GM06990 (cell line): ENCODE measurements around a stretch of chr1.

- RRBS, result no CpG with 5 or more reads among the region's 6 CpGs
These were observed 14.9 kb downstream of the RUSC1 start for GRCh38 chr1:155335562-155336078.

DNA sequence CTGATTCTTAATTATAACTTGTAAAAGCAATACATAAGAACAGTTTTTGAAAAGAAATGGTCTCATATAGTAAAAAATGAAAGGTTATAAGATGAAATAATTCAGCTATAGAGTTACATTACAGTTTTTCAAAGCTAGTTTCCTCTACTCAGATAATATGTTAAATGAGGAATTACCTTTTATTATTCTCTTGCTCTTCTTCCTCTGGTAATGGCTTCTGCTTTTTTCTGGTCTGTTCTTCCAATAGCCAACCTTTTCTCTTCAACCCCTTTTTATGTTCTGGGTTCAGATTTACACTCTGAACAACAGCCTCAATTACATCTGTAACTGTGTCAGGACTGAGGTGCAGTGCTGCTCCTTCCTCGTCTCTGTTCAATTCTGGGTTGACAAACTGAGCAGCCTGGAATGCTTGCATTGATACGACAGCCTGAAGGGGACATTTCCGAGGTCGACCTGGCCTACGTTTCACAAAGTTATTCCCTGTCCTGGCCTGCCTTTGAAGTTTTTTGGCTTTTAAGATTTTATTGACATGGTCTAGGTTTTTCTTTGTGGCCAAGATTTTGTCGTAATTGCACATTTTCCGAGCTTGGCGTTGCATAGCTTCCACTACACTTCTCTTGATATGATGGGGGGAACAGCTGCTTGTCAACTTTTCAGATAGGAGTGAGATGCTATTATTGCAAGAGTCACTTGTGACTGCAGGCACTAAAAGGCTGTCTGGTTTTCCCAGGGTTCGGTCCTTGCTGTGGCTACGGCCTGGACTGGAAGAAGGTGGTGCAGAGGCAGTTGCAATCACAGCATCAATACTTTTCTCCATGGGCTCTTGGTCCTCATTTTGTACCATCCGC is 117.7 kb downstream of the RUSC1 start:
- RRBS, result no CpG with 5 or more reads among the region's 11 CpGs

DNA sequence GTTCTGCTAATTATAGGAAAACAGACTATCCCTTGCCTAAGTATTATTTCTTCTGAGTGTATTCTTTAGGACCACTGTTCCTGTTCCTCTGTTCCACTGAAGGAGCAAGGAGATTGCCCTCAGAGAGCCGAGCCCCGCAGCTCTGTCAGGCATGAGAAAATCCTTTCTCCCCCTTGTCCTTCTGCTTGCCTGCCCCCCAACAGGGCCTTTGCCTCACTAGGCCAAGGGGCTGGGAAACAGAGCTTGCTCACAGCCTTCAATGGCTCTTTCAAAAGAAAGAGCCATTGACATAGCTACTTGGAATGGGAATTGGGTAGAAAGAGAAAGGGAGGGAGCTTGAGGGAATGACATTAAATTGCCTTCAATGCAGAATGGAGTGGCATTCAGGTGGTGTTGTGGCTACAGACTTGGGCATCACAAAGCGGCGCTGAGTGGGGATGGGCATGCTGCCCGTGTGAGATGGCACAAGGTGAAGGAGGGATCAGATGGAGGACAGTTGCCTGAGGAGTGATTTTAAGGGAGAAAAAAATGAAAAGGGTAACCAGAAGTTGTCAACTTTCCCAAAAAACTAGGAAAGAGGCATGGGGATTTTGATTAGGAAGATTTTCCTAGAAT is 13.2 kb downstream of the SYT11 start:
- RRBS, result no CpG with 5 or more reads among the region's 5 CpGs

DNA sequence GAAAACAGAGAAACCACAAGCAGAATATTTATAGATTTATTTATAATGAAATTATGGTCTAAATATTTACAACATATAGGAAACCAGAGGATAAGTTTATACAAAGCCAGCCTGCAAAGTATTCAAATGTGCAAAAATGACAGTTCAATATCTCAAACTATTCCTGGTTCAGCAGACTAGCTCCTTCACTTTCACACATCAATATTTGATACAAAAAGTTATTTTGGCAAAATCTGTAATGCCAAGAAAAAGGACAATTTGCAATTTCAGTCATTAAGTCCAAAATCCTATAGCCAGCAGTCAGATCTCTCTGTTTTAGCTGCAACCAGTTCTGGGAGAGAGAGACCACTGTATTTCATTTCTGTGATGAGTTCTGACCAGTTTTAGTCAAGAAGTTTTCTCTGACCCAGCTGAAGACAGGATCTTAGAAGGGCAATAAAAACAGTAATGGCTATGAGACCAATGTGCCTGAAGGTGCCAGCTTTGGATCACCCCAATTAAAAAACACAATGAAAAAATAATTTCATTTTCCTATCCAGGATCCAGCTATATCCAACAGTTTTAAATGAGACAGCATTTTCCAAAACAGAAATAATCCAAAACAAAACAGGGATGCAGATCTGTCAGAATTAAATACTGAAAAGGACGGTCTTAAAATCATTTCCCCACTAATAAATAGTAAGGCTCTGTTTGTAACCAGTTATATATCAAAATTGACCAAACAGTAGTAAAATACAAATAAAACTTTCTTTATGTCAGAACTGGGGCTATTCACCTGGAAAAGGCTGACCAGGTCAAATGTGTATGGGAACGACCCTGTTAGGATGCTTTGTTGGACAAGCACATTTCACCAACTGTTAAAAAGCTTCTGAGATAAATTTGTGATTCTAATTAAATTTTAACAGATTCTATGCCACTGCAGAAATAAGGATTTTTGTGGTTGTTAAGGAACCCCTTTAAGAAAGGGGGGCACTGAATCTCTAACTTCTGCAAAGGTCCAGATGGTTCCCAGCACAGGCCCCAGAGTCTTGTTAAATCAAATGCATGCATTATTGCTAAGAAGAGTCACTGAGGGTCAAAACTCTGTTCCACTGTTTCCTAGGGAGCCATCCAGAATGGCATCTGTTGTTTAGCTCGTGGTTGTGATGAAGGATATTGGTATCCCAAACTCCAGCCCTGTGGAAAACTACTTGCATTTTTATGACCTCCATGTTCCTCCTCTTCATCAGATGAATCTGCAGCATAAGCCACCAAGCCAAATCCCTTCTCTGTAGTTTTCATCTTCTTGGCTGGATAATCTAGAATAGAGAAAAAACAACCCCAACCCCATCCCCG is 2.3 kb upstream of the RIT1 start:
- RRBS, result no CpG with 5 or more reads among the region's 4 CpGs

- RRBS, result no CpG with 5 or more reads among the region's 24 CpGs
These were observed 455 bp downstream of the KHDC4 start for GRCh38 chr1:155933592-155934323.

DNA sequence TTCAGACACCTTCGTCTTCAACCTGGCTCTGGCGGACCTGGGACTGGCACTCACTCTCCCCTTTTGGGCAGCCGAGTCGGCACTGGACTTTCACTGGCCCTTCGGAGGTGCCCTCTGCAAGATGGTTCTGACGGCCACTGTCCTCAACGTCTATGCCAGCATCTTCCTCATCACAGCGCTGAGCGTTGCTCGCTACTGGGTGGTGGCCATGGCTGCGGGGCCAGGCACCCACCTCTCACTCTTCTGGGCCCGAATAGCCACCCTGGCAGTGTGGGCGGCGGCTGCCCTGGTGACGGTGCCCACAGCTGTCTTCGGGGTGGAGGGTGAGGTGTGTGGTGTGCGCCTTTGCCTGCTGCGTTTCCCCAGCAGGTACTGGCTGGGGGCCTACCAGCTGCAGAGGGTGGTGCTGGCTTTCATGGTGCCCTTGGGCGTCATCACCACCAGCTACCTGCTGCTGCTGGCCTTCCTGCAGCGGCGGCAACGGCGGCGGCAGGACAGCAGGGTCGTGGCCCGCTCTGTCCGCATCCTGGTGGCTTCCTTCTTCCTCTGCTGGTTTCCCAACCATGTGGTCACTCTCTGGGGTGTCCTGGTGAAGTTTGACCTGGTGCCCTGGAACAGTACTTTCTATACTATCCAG is 614 bp downstream of the RXFP4 start:
- RRBS, result no CpG with 5 or more reads among the region's 27 CpGs

DNA sequence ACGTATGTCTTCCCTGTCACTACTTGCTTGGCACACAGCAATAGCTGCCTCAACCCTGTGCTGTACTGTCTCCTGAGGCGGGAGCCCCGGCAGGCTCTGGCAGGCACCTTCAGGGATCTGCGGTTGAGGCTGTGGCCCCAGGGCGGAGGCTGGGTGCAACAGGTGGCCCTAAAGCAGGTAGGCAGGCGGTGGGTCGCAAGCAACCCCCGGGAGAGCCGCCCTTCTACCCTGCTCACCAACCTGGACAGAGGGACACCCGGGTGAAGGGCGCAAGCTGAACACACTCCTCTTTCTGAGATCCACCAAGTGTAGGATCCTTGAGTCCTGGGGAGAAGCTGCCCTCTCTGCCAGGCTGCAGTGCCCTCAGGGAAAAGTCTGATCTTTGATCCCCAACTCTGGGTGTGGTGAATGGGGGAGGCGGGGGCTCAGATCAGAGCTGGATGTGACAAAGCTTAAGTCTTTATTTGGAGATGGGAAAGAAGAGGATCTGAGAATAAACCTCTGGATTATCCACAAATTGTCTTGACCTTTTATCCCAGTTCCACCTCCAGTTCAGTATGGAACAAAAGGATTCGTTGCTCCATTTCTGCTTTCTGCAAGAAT is 1.2 kb downstream of the RXFP4 start:
- RRBS, result 92% methylated on average over 3 of the region's 13 CpGs

DNA sequence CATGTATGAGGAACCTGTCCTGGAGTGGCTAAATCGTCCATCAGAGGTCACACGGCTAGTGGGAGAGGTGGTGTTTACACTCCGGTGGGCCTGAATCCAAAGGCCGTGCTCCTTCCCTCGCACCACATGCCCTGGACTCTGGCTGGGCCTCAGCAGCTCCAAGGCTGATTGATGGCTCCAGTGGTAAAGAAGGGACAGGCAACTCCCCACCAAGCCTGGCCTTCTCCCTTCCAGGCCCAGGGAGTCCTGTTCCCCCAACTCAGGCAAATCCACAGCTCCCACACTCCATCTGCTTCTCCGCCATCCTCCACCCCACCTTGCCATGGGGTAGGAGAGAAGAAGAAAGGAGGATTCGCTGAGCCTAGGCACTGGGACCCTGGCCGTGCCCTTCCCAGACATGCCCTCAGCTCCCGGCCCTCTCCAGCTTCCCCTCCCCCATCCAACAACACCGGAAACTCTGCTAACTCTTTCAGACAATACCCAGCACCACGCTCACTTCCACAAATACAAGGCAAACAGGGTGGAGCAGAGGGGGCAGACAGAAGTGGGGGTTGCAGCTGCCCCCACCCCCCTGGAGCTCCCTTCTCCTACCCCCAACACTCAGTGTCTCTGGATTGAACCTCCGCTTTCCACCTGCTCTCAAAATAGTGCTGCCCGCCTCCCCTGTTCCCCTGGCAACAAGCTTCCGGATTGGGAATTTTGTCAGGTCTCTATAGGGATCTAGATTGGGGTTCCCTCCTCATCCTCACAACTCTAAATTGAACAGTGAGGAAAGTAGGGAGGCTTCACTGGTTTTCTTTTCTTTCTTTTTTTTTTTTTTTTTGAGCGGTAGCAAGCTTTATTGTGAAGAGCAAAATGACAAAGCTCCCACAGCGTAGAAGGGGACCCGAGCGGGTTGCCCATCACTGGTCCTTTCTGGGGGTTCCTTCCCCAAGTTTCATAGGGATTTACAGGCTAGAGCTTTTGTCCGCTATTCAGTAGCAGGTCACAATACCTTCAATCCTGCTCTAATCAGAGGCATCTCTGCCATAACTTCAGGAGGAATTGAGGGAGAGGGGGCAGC is 10.6 kb downstream of the ARHGEF2 start:
- RRBS, result 80% methylated on average over 1 of the region's 19 CpGs

- RRBS, result 5% methylated on average over 4 of the region's 47 CpGs
These were observed 997 bp downstream of the MEX3A start for GRCh38 chr1:156081149-156081786.

DNA sequence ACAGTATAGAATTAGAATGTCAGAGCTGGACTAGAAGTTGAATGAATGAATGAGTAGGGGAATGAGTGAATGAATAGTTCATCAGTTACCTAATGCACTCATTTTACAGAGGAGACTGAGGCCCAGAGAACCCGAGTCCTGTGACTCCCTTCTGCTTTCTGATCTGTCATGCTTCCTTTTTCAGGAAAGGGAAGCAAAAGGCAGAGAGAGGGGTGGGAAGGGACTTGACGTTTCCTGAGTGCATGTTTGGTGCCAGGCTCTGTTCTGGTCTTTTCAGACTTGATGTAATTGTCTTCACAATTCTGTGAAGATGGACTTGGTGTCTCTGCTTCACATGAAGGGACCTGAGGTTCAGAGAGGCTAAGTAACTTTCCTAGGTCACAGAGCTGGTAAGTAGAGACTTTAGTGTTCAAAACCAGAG is 7.9 kb upstream of the MEX3A start:
- RRBS, result no CpG with 5 or more reads among the region's 2 CpGs

GRCh38 chr1:156214135-156214892 is 1.5 kb downstream of the PMF1 start:
- RRBS, result no CpG with 5 or more reads among the region's 15 CpGs

DNA sequence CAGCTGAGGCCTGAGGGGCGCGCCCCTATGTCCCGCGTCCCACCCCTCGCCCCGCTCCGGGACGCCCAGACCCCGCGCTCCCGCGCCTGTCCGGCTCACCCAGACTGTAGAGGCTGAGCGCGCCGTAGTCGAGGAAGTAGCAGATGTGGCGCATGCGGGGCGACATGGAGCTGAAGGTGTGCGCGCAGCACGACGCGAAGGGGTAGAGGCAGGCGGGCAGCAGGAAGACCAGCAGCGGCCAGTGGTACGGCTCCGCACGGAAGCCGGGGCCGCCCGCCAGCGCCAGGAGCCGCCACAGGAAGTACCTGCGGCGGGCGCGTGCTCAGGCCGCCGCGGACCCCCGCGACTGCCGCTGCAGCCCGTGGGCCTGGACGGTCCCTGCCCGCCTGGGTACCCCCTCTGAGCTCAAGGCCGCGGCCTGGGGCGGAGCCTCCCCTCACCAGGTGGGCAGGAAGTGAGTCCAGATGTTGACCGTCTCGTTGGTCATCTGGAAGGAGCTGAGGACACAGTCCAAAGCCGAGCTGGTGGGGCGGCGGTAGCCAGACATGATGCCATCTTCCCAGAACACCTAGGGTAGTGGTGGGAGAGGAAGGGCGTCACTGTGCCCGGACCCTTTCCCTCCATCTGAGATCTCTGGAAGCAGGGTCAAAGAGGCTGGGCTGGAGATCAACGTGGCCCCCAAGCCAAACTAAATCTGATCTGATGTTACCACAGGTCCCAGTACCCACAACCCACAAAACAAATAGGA is 2.0 kb downstream of the PAQR6 start:
- RRBS, result 4% methylated on average over 5 of the region's 59 CpGs

- RRBS, result no CpG with 5 or more reads among the region's 8 CpGs
These were observed 16.7 kb downstream of the RHBG start for GRCh38 chr1:156385669-156386120.

DNA sequence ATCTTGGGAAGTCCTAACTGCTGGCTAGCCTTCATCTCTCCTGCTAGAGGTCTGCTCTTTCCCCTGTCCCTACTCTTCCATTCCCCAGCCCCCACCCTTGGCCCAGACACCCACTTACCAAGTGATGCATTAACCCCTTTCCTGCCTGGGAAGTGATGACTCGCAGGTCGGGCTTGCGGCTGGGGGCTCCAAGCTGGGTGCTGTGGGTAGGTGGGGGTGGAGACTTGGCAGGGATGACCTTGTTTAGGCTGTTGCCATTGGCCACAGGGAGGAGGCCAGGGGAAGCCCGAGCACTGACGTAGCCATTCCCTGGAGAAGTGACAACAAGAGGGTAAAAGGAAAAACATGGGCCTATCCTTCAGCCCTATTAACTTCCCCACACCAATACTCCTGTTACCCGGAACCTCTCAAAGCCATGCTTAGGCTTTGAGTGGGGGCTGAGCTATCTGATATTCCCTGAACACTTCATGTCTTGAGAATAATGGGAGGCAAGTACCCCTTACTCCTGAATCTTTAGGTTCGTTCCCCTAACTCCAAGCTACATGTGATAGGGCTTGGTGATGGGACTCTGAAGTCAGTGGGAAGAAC is 23.6 kb downstream of the MEF2D start:
- RRBS, result no CpG with 5 or more reads among the region's 7 CpGs

DNA sequence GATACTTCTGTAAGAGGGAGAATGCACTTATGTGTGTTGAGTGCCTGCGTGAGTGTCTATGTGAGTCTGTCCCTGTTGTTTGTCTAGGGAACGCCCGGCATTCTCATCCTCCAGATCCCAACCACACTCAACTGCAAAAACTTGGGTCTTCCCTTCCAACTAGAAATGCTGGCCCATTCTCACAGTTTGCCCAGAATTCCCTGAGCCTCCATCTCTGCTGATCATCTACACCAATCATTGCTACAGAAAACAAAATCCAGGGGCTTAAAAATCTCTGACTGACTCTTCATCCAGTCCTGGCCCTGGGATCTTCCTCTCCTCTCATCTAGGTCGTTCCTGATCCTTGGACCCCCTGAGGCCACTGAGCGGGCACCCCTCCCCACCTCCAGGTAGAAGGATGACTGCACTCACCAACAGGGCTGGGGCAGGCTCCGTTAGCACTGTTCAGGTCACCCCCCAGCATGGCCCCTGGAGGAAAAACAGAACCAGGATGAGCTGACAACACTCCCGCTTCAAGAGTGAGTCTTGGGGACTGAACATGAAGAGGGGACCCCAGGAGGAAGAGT is 21.6 kb downstream of the MEF2D start:
- RRBS, result no CpG with 5 or more reads among the region's 7 CpGs

- RRBS, result no CpG with 5 or more reads among the region's 14 CpGs
These were observed 17.3 kb downstream of the MEF2D start for GRCh38 chr1:156483195-156483693.

- RRBS, result no CpG with 5 or more reads among the region's 18 CpGs
These were observed 1.6 kb downstream of the MEF2D start for GRCh38 chr1:156498672-156499660.

GRCh38 chr1:156499661-156500227 is 831 bp downstream of the MEF2D start:
- RRBS, result 5% methylated on average over 5 of the region's 38 CpGs

DNA sequence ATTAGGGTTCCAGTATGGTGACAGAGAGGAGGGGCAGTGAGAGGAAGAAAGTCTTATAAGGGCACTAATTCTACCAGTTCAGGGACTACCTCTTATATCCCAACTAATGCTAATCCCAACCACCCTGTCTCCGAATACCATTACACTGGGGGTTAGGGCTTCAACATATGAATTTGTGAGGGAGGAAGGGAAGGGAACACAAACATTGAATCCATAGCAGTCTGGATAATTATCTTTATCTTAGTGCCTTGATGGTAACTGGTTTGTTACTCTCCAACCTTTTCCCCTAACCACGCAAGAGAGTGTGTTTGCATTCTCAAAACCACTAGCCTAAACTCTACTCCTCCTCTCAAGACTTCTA is 864 bp upstream of the NAXE start:
- RRBS, result no CpG with 5 or more reads among the region's 2 CpGs

- RRBS, result no CpG with 5 or more reads among the region's 3 CpGs
These were observed 4.0 kb upstream of the HAPLN2 start for GRCh38 chr1:156615199-156615593.